Trachea (tissue), 1 donor: ENCODE results near the gene BCAR3.

DNA sequence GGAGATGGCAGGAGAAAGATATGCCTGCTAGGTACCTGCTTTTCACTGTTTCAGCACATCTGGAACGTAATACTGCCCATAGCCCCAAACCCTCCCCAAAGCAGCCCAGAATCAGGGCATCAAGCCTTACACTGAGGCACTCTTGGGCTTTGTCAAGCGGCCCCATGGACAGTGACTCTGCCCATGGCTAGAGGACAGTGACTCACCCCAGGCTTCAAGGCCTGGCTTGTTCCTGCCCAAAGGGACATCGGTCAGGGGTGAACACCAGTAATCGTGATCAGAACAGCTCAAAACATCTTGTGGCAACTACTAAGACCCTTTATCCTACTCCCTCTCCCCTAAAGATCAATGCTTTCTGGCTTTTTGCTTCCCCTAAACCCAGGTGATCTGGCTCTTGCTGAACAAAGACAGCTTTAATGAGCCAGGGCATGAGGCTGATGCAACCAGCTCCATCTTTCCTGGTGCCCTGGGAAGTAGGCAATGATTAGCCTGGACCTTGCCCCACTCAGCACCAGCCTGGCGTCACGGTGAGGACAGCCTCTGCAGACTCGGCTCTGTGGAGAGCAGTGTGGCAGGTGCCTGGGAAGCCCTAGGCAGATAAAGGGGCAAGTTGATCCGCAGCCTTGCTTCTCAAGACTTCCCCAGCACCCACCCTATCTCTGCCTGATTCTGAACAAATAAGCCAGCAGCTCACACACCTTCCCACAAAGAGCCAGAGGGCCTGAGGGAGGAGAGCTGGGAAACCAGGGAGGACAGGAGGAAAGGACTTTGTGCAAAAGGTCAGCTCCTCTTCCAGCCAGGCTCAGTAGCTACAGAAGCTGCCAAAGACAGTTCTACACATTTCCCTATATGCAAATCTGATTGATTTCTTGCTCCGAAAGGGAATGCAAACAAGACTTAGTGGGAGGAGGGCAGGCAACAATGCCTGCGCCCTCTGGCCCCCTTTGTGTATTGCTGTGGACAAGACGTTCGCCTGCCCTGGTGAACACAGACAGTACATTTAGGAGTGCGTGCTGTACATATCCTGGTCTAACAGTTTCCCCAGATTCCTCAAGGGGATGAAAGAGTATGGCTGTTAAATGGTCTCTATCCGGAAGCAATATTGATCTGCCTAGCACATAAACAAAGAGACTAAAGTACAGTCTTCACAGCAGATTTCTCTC is 64.0 kb downstream of the BCAR3 start:
- PRO-cap = no peak

- PRO-cap = no peak
Observed at GRCh38 chr1:93662654-93663473, 18.8 kb downstream of the BCAR3 start.

DNA sequence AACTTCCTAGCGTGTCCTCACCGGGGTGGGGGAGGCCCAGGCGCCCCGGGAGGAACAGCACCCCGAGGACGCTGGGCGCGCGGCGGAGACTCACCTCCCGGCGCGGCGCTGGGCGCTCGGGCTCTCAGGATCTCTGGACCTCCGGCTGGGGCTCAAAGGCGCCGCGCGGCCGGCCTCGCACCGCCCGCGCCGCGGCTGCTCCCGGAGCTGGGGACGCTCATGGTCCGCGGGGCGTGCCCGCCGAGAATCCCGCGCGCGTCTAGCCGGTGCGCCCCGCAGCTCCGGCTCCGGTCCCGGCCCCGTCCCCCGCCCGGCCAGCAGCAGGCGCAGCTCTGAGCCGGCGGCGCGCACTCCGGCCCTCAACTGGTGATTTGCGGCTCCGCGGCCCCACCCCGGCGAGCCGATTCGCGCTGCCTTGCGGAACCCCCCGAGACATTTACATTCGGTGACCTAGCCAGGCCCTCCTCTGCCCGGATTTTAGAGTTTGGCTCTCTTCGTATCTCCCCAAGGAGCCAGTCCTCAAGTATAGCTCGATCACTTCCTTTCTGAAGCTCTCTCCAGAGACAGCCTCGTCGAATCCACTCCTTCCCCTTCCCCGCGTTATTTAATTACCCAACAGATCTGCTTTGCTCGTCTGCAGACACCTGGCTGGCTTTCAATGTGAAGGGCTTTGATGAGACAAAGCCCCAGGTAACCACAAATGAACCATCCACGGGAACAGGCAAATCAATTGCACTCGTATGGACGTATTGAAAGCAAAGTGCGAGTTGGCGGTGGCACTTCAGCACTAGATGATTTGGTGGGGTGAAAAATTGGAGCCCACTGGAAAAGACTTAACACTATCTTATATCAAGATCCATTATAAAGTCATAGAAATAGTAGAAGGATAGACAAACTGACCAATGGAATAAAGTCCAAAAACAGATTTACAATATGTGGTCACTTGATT is at the start of gene BCAR3:
TSS of gene BCAR3 (minus strand) at position 334 of the 949 bp plus-strand sequence.
- PRO-cap = bidirectional peak, plus-strand start at position 439 of the sequence, minus-strand start at position 373 of the sequence

GRCh38 chr1:93875569-93875866 is 3.5 kb downstream of the DNTTIP2 start:
- PRO-cap = no peak

DNA sequence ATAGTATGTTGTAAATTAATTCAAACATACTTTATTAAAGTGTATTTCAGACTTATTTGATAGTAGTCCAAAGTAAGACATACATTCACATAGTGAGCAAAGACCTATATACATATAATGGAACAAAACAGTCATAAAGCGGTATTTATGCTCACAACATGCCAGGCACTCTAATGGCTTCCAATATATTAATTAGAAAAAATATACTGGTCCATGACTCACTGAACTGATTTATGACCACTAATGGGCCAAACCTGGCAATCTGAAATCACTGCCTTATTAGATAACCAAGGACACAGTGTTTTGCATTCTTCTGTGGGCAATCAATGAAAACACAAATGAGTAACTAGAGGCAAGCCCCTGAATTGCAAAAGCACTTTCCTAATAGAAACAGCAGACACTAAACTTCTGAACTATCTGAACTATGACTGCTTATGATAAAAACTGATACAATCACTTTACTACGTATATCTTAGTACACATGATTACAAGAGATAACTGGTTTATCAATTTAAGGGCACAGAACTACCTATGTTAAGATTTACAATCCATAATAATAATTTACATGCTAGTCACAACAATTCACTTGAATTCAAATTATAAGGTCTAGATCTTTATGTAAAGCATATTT is 3.5 kb downstream of the GCLM start:
- PRO-cap = no peak

- PRO-cap = no peak
Observed at GRCh38 chr1:94017448-94017987, 103.4 kb downstream of the ABCA4 start.

DNA sequence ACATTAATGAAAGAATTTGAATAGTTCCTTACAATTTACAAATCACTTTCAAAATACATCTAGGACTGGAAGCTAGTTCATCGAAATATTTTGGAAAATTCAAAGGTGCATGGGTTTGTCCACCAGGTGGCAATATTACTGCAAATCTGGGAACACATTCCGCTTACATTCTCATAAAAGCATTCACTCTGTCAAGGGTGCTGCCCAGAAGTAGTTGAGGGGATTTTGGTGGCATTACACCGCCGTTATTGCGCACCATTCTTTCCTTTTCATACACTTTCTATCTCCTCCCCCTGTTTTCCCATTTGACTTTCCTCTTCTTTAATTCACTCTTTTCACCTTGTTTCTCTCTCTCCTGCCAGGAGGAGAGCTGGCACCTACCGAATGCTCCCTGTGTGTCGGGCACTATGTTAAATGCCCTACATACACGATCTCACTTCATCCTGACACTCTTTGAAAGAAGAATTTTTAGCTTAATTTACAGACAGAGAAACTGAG is 95.0 kb downstream of the ABCA4 start:
- PRO-cap = no peak

DNA sequence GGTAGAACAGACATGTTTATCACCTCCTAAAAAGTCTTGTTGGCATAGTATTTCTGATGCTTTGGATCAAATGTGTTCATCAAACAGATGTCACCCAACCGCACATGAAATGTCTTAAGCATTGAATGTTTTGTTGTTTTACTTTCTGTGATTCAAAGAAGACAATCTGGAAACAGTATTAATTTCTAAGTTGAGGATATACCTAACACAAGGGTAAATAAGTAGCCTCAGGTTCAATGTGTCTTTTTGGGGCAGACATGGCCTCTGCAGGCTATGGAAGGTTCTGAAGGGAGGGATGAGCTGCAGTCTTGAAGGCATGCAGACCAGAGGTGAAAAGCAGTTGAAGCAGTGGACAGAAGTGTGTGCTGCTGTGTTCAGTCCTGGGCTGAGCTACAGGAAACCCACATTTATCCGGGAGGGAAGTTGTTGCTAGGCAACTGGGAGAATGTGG is 29.0 kb downstream of the ABCA4 start:
- PRO-cap = no peak

GRCh38 chr1:94233883-94234338 is 3.5 kb downstream of the ARHGAP29 start:
- PRO-cap = no peak

- PRO-cap = unidirectional peak, plus-strand start at chr1:94245971
Observed at GRCh38 chr1:94245369-94246096, 8.1 kb upstream of the ARHGAP29 start.

DNA sequence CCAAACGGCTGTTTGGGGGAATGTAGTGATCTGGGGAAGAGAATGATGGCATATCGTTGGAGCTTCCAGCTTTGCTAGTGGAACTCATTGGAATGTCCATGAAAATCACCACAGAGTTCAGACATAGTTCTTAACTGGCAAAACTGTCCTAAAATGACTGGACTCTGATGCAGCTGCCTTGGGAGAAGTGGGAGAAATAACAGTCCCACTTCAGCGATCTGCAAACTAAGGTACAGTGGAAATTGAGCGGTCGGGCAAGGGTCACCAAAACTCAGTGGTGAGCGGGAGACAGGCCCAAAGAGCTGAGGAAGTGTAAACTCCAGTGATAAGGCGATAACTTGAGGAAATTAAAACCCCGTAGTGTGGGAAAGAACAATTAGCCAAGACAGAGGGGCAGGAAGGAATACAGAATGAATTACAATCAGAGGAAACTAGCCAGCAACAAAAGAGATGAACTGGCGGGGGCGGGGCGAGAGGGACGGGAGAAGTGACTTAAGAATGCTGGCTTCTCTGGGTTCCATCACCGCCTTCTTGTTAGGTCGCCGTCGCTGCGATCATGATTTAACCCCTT is 89.8 kb upstream of the ARHGAP29 start:
- PRO-cap = no peak

DNA sequence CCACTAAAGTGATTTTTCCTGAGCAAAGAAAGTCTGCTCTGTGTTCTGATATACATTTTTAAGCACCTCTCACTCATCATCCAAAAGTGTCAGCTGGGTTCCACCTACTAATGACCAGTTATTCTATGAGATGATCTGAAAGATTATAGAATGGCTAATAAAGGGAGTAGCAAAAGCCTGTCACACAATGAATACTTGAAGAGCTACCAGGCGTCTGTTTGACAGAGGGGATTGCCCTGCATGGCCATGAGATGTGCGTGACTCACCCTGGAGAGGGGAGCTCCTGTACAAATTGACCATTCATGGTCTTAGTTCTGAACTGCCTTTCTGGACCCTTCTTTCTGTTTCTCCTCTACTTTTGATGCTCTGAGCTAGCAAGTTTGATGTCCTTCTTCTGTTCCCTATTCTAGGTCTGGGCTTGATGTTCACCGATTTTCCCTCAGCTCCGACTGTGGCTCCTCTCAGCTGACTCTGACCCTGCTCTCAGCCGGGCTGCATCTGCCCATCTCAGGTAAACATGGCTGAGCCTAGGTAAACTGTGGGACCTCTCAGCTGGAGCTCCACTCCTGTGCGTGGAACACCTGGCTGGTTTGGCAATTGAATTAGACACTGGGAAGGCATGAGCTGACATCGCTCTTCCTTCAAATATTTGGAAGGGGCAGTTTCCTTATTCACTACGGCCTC is 85.1 kb upstream of the ABCD3 start:
- PRO-cap = no peak

DNA sequence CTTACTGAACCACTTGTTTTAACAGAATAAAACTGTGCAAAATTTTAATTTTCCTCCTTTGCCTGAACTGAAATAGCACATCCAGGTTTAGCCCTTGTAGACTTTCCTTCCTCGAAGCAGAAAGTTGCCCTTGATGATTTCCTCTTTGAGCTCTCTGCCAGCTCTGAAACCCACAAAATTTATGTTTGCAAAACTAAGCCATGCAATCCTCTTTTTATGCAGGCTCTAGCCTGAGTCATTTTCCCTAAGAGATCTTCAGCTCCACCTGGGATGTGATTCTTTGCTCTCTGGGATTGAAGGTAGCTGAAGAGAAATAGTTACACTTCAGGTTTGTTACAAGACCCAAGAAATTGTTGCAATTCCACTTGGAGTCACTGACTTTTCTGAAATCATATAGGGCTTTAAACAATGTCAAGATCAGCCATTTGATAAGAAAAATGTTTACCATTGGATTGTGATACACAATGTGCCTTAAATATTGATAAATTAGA is 1.5 kb upstream of the F3 start:
- PRO-cap = no peak

DNA sequence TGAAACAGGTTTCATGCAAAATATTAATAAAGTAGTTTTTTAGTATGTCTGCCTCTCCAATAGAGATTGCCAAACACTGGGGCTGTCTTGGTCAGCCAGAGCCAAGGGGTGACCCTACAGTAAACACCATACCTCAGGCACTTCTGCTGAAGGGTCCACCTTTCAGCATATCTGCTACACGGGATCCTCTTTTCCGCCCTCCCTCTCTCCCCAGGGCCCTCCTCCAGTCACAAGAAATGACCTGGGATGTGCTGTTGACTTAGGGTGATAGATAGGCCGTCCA is 48.5 kb upstream of the F3 start:
- PRO-cap = no peak

GRCh38 chr1:94636600-94637025 is 95.1 kb upstream of the F3 start:
- PRO-cap = no peak

GRCh38 chr1:94866125-94867011 is 46.2 kb downstream of the SLC44A3 start:
- PRO-cap = bidirectional peak, plus-strand start at chr1:94866710, minus-strand start at chr1:94866499

DNA sequence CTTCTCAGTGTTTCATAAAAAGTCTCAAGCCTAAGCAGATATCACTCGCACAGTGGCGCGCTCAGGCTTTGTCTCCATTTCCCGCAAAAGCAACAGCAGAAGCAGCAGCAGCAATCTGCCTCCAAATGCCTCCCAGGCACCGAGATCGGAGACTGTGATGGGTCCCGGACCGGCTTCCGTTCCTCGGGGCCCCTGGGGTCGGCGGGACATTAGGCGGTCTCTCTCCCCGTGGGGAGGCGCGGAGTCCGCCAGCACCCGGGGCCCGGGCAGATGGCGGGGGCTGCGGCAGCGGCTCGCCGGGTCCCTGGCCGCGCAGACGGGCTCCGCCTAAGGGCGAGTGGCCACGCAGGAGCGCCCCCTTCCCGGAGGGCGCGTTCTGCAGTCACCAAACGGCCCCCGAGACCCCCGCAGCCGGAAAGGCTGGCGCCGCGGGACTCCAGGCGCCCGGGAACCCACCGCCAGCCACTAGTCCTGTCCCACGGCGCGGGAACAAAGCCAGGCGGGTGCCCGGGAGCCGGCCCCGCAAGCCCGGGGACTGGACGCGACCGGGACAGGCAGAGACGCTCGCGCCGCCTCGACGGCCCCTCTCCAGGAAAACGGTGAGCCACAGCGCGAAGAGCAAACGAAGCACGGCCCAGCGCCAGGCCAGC is 643 bp downstream of the CNN3 start:
- PRO-cap = unidirectional peak, minus-strand start at position 318 of the sequence; unidirectional peak, minus-strand start at position 598 of the sequence

GRCh38 chr1:95013871-95014496 is 58.8 kb downstream of the ALG14 start:
- PRO-cap = no peak

DNA sequence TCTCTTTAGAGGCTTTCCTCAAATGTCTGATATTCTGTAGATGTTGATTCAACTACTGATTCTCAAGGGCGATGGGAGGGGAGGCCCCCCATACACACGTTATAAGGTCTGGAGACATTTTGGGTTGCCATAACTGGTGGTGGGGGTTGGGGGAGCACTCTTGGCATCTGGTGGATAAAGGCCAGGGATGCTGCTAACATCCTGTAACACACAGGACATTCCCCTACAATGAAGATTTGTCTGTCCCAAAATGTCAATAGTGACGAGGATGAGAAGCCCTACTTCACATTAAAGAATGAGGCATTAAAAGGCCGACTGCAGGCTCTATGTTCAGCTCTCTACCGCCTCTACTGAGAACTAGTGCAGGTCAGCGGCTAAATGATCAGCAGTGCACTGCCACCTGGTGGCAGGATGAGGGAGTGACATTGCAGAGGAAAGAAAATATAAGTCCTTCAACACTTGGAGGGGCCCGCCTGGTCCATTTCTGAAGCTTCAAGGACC is 29.5 kb downstream of the ALG14 start:
- PRO-cap = unidirectional peak, minus-strand start at position 349 of the sequence

DNA sequence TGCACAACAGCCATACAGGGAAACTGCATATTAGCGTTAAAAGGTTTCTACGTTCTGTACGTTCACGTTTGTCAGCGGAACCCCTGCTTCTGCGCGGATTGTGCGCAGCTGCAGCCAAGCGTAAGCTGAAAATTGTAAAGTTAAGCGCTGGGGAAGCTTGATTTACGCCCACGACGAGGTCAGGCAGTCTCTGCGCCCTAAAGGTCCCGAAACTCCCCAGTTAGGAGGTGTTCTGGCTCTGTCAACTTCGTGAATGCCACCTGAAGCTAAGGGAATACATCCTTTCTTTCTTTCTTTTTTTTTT is 337 bp upstream of the ALG14 start:
- PRO-cap = no peak